Measurements from ENCODE around the gene PVALEF.

DNA sequence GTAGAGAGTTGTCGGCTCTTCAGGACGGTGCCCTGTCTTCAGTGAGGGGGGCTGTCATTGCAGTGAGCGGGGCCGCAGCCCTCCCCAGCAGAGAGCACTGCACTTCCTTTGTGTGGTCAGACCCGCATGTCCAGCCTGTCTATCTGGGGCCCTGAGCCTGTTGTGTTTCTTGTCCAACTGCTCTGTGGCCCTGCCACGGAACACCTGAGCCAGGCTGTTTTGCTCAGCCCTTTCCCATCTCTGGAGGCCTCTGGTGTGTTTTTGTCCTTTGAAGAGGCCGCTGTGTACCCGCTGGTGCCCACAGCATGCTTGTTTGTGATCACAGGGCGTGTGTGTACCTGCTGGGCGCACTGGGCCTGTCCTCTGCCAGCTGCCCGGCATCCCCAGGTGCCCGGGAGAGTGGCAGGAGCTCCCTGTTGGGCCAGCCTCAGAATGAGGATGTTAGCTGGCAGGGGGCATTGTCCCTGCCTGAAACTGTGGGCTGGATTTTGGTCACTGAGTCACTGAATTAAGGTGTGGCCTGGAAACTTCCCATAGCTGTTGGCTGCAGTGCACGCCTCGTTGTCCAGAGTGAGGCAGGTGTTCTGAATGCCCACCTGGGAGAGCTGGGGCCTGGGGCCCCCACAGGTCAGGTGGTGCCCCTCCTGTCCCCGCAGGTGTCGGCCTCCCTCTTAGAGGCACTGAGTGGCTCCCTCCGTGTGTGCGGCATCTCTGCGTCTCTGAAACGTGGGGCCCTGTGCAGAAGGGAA is 31.1 kb downstream of the BAIAP2 start:
- PRO-cap, 4 experiments: peak in 1 of 4 experiments; most common plus-strand start position 564 of the sequence (in 1); most common minus-strand start position 434 of the sequence (in 1)
- RAMPAGE, long total RNA, 2 experiments: no peak in any of the 2 experiments
- RRBS: no CpG with 5 or more reads among the region's 20 CpGs

DNA sequence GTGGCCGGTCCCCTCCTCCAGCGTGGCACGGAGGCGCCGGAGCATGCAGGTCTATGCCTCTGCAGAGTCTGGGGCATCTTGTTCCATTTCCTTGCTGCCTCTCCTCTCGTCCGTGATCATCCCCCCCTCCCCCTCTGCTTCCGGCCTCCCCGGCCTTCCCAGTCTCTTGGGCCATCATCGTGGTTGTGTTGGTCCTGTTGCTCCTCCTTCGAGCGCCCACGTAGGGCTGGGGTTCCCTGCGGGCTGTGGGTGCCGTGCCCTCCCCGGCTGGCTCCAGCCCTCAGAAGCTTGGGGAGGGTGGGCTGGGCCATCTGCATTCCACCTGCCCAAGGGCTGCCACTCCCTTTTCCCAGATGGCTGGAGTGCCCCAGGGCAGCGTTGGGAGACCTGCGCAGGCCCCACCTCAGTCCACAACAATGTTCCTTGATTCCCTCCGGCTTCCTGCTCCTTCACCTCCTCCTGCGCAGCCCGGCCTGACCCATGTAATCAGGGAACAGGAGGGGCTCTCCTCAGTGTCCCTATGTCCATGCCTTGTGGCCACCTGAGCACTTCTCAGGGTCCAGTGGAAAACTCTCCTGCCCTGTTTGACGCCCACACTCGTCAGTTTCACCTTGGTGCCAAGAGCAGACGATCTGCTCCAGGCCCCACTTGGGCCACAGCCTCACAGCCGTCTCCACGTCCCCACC is 37.0 kb downstream of the BAIAP2 start:
- PRO-cap, 4 experiments: no peak in any of the 4 experiments
- RAMPAGE, long total RNA, 2 experiments: no peak in any of the 2 experiments
- RRBS: 61% methylated on average over 7 of the region's 26 CpGs

- PRO-cap, 4 experiments: peak in 1 of 4 experiments; most common minus-strand start chr17:81128884 (in 1)
- RAMPAGE, long total RNA, 2 experiments: no peak in any of the 2 experiments
- RRBS: 83% methylated on average over 5 of the region's 33 CpGs
Observed at GRCh38 chr17:81128784-81129566, 36.3 kb upstream of the PVALEF start.

- PRO-cap, 4 experiments: no peak in any of the 4 experiments
- RAMPAGE, long total RNA, 2 experiments: no peak in any of the 2 experiments
- RRBS: 22% methylated on average over 4 of the region's 17 CpGs
Observed at GRCh38 chr17:81164815-81165598, at the start of gene PVALEF. PVALEF (plus strand) TSS chr17:81165507.

- PRO-cap, 4 experiments: no peak in any of the 4 experiments
- RAMPAGE, long total RNA, 2 experiments: no peak in any of the 2 experiments
- RRBS: no CpG with 5 or more reads among the region's 13 CpGs
Observed at GRCh38 chr17:81228284-81228907, 5.6 kb upstream of the CEP131 start.

DNA sequence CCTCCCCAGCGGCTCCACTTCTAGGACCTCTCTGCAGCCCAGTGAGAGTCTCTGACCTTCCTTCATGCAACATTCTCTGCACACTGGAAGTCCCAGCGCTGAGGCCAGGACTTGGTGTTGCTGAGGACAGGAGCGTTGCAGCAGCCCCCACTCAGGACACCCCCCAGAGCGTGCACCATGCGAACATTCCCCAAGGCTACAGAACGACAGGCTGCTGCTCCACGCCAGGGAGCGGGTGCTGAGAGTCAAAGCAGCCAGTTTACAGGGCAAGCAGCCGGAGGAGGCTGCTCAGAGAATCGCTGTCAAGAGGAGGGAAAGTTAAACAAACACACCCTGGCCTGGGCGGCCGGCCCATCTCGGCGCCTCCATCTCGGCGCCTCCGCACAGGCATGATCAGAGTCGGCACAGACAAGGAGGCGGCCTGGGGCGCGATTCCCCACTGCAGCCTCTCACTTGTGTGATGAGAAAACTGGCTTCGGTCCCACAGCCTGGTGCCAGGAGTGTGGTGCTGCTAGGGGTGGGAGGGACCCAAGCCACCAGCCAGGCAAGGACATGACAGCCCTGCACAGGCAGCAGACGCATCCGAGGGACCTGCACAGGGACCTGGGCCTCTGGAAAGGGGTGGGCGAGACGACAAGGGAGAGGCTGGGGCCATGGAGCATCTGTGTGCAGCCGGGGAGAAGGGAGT is 17.8 kb downstream of the SLC38A10 start:
- PRO-cap, 4 experiments: no peak in any of the 4 experiments
- RAMPAGE, long total RNA, 2 experiments: no peak in any of the 2 experiments
- RRBS: 4% methylated on average over 4 of the region's 27 CpGs

GRCh38 chr17:81386280-81386849 is 8.9 kb upstream of the BAHCC1 start:
- PRO-cap, 4 experiments: peak in 1 of 4 experiments; most common plus-strand start chr17:81386801 (in 1); most common minus-strand start chr17:81386609 (in 1)
- RAMPAGE, long total RNA, 2 experiments: no peak in any of the 2 experiments
- RRBS: 2% methylated on average over 25 of the region's 42 CpGs

GRCh38 chr17:81386850-81387731 is 8.2 kb upstream of the BAHCC1 start:
- PRO-cap, 4 experiments: peak in 4 of 4 experiments; most common plus-strand start chr17:81386982 (in 2); most common minus-strand start chr17:81387287 (in 4)
- RAMPAGE, long total RNA, 2 experiments: no peak in any of the 2 experiments
- RRBS: 2% methylated on average over 70 of the region's 104 CpGs

- PRO-cap, 4 experiments: no peak in any of the 4 experiments
- RAMPAGE, long total RNA, 2 experiments: start-site peak on the plus strand in 1 of 2 experiments, at chr17:81451353-81452106 at its widest, 16 reads per replicate
- RRBS: 86% methylated on average over 4 of the region's 26 CpGs
Observed at GRCh38 chr17:81451483-81452078, 56.3 kb downstream of the BAHCC1 start.

DNA sequence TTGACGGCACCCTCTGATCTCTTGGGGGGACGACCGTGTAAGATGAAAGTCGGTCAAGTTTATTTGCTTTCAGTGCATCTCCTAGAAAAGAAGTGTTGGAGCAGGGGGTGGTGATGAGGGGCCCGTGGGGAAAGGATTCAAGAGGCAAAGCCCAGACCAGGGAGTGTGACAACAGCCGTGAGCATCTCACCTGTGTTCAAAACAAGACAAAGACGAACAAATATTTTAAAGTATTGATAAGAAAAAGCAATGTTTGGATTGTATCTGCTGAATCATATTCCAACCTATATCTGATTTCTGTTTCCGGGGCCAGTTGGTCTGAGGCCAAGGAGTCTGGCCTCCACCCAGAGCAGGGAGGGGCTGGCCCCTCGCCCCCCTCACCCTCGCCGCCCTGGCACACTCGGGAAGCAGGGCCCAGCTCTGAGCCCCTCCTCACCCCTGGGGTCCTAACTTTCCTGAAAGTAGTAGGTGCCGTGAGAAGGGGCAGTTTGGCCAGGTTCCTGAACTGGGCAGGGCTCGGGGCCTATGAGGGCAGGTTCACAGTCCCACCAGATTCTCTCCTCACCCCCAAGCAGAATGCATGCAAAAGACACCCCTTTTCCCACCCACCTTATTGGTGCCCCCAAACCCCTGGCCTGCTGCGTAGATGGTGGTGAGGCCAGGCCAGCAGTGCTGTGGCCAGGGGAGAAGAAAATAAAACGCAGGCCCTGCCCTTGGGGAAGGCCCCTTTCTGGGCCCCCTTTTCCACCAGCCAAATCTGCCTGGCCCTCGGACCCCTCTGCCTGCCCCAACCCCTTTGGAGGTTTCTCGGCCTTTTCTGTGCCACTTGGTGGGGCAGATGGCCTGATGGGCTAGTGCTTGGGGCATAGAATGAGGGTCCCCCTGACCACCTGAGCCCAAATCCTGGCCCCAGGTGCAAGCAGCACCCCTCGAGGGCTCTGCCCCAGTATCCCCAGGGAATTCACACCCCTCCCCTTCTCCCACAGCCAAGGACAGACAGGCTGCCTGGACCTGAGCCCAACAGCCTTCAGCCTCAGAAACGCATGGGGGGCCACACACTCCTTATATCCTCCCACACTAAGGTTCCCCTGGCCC is 47.8 kb downstream of the ACTG1 start:
- PRO-cap, 4 experiments: no peak in any of the 4 experiments
- RAMPAGE, long total RNA, 2 experiments: no peak in any of the 2 experiments
- RRBS: no CpG with 5 or more reads among the region's 20 CpGs

GRCh38 chr17:81465745-81466502 is 46.7 kb downstream of the ACTG1 start:
- PRO-cap, 4 experiments: no peak in any of the 4 experiments
- RAMPAGE, long total RNA, 2 experiments: no peak in any of the 2 experiments
- RRBS: 89% methylated on average over 2 of the region's 30 CpGs

GRCh38 chr17:81480234-81481058 is 32.2 kb downstream of the ACTG1 start:
- PRO-cap, 4 experiments: no peak in any of the 4 experiments
- RAMPAGE, long total RNA, 2 experiments: no peak in any of the 2 experiments
- RRBS: 56% methylated on average over 5 of the region's 20 CpGs

- PRO-cap, 4 experiments: peak in 4 of 4 experiments; most common plus-strand start chr17:81514059 (in 3); most common minus-strand start chr17:81513461 (in 4)
- RAMPAGE, long total RNA, 2 experiments: start-site peak on the plus strand in 1 of 2 experiments, at chr17:81513992-81514053 at its widest, 6 reads per replicate
- RRBS: 2% methylated on average over 49 of the region's 82 CpGs
Observed at GRCh38 chr17:81513308-81514286, 998 bp upstream of the ACTG1 start.

DNA sequence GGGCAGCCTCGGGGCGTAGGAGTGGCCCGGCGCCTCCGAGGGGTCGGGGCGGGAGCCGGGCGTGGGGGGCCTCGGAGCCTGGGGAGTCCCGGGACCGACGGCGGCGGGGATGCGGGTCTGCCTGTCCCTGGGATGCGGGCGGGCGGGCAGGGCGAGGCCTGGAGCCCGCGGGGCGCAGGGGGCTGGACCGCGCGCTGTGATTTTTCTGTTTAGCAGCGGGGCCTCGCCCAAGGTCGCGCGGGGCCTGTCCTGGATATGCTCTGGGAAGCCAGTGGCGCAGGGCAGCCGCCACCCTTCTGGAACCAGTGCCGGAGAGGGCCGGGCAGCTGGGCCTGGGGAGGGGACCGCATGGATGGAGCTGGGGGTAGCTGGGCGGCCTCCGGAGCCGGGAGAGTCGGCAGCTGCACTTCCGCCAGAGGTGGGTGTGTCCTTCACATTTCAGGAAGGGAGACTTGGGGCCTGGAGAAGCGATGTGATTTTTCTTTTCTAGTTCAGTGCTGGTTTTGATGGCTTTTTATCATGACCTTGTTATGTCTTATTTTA is 2.5 kb upstream of the ACTG1 start:
- PRO-cap, 4 experiments: peak in 4 of 4 experiments; most common plus-strand start position 74 of the sequence (in 4); most common minus-strand start position 354 of the sequence (in 2)
- RAMPAGE, long total RNA, 2 experiments: no peak in any of the 2 experiments
- RRBS: 3% methylated on average over 4 of the region's 42 CpGs

DNA sequence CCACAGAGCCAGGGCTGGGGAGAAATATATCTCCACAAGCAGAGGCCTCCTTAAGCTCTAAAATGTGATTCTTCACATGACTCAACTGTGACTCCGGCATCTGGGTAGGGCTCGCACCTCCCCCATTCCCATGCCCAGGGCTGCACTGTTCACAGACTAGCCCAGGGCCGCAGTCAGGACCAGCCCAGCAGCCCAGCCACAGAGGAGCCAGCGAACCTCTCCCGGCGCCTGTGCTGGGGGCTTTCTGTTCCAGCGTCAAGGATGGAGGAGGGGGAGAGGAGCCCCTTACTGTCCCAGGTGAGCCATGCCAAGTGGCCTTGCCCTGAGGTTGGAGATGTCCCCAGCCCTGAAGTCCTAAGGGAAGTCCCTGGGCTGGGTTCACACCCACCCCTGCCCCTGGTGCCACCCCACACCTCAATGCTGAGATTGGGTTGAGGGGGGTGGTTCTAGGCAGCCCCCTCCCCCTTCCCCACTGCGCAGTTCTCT is 5.2 kb downstream of the TSPAN10 start:
- PRO-cap, 4 experiments: no peak in any of the 4 experiments
- RAMPAGE, long total RNA, 2 experiments: no peak in any of the 2 experiments
- RRBS: 100% methylated on average over 2 of the region's 8 CpGs

GRCh38 chr17:81712581-81713065 is 539 bp downstream of the SLC25A10 start:
- PRO-cap, 4 experiments: no peak in any of the 4 experiments
- RAMPAGE, long total RNA, 2 experiments: no peak in any of the 2 experiments
- RRBS: 2% methylated on average over 19 of the region's 33 CpGs

- PRO-cap, 4 experiments: no peak in any of the 4 experiments
- RAMPAGE, long total RNA, 2 experiments: no peak in any of the 2 experiments
- RRBS: 79% methylated on average over 13 of the region's 42 CpGs
Observed at GRCh38 chr17:81843382-81844234, 8.8 kb upstream of the PPP1R27 start.

GRCh38 chr17:81846318-81846793 is 11.5 kb upstream of the PPP1R27 start:
- PRO-cap, 4 experiments: no peak in any of the 4 experiments
- RAMPAGE, long total RNA, 2 experiments: no peak in any of the 2 experiments
- RRBS: 97% methylated on average over 1 of the region's 24 CpGs

GRCh38 chr17:81870956-81871184 is 267 bp downstream of the ARHGDIA start:
- PRO-cap, 4 experiments: no peak in any of the 4 experiments
- RAMPAGE, long total RNA, 2 experiments: no peak in any of the 2 experiments
- RRBS: 2% methylated on average over 6 of the region's 35 CpGs

DNA sequence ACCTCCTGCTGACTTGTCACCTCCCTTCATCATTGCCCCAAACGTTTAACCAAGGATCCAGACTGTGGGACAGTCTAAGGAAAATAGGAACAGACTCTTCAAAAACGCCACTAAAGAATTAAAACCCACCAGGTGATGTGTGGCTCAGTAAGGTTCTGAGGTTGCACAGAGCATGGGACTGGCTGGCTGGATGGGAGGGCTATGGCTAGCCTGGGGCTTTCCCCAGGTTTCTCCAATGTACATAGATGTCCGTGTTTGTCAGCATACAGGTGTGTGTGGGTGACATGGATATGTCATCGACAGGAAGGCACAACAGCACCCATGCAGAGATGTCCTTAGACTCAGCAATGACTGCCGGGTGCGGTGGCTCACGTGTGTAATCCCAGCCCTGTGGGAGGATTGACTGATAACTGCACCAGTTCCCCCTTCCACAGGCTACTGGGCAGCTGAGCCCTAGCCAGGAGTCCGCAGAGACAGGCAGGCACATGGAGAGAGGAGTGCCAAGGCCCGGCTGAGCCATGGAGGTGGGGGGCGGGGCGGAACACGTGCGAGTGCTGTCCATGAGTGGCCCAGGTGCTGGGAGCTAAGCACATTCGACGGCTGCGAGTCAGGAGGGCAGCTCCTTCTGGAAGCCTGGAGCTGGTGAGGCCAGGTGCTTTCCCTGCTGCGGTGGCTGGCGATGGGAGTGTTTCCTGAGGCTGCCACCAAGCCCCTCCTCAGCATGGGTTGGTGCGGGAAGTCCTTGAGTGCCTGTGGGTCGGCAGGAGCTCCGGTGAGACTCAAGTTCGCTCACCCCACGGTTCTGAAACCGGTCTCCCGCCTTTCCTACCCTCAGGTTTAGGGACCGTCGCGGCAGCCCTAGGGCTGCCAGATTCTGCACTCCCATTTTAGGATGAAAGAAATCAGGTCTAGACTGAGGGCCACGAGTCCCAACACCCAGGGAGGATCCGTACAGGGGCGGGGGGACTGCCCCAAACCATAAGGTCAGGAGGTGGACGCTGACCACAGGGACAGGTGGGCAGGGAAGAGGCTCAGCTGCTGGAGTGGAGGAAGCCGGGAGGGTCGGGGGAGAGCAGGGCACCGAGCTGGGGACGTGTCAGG is 871 bp upstream of the ASPSCR1 start:
- PRO-cap, 4 experiments: peak in 2 of 4 experiments; most common plus-strand start position 590 of the sequence (in 2)
- RAMPAGE, long total RNA, 2 experiments: no peak in any of the 2 experiments
- RRBS: under 1% methylated on average over 6 of the region's 36 CpGs

Data from uterus (tissue), 7 donors.